ENCODE measurements around the gene ZNG1A.

GRCh38 chr9:28796-29176 is 470 bp downstream of the WASHC1 start:
- PRO-cap: no peak
- RAMPAGE, long total RNA, 4 experiments: no peak in any of the 4 experiments

DNA sequence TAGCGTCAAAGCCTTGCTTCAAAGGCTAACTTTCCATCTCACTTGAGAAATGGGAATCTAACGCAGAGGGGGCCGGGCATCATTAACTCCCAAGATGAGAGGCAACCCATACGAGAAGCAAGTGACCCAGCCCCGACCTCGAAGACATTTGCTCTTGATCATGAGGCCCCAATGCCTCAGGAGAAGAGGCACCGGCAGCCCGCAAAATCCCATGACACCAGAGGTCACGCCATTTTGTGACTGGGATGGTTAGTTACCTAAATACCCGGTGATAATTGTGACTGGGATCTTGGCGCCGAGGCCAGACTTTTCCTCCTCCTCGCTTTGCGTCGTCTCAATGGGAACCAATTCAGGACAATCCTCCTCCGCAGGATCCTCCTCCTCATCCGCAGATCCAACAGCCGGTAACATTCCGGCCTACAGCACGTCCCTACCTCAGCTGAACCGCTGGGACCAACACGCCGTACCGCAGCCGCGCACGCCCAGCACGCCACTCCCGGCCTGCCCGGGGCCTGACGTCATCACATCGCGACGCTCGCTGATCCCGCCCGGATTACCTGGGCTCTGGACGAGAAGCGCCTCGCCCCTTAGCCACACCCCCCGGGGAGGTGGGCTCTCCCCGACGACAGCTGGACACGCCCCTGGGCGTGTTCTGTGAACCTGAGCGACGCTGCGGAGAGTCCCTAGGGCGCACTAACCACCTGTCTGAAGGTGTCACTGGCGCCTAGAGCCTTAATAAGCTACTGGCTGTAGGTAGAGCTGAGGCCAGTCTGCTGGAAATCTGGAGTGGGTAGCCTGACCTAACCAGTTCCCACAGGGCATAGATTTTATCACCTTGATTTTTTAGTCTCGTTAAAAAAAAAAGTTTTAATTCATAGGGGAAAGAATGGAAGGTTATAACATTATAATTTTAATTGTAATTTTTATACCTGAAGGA is at the start of gene ZNG1A:
TSS of gene ZNG1A (minus strand) at position 498 of the 937 bp plus-strand sequence.
- PRO-cap: no peak
- RAMPAGE, long total RNA, 4 experiments: start-site peak on the minus strand in 4 of 4 experiments, centred at positions 450 to 467 of the sequence, 34 to 140 reads per replicate

DNA sequence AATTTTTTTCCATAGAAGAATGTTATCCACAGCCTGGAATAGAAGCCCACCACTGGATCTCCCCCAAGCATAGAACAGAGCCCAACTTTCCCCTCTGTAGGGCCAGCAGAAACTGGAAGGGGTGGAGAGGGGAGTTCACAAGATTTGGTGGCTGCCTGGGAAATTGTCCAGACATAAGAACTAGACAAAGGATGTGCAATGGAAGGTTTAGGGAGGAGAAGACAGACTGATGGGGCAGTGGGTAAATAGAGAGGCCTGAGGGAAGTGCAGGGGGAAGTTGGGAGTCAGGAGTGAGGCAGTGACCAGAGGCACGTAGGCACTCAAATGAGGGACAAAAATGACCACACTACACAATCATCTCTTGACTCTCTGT is 6.0 kb upstream of the DOCK8 start:
- PRO-cap: no peak
- RAMPAGE, long total RNA, 4 experiments: no peak in any of the 4 experiments

GRCh38 chr9:211407-211960 is 3.2 kb upstream of the DOCK8 start:
- PRO-cap: no peak
- RAMPAGE, long total RNA, 4 experiments: no peak in any of the 4 experiments

DNA sequence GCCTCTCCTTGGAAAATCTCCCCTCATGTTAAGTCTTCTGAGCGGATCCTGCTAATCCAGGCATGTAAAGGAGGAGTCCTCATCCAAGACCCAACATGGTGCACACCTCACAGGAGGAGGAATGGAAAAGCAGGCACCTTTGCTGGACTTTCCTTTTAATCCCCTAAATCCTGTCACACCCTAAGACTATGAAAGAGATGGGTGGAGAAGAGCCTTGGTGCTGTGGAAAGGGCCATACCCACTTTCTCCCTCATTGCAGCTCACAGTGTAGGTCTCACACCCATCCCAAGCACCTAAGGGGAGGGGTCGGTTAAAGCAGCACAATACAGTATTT is 152.1 kb upstream of the DMRT1 start:
- PRO-cap: no peak
- RAMPAGE, long total RNA, 4 experiments: no peak in any of the 4 experiments

- PRO-cap: bidirectional peak, plus-strand start at chr9:695177, minus-strand start at chr9:694902
- RAMPAGE, long total RNA, 4 experiments: no peak in any of the 4 experiments
Observed at GRCh38 chr9:694414-695487, 146.7 kb upstream of the DMRT1 start.

GRCh38 chr9:696317-696993 is 145.0 kb upstream of the DMRT1 start:
- PRO-cap: no peak
- RAMPAGE, long total RNA, 4 experiments: no peak in any of the 4 experiments

DNA sequence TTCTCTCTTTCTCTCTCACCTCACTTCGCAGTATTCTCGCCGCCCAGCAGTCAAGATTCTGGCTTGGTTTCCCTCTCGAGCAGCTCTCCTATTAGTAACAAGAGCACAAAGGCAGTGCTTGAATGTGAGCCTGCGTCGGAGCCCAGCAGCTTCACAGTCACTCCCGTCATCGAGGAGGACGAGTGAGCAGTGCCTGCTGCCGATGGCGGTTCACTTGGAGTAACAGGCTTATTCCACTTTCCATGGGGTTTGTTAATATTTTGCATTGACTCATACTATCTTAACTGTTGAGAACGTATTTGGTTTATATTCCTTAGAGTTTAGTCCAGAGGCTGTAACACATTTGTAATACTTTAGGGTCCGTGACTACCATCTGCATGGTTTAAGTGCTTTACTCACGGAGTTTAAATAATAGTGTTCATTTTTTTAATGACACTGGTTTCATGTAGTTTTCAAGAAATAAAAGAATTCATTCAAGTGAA is 8.5 kb upstream of the DMRT3 start:
- PRO-cap: no peak
- RAMPAGE, long total RNA, 4 experiments: no peak in any of the 4 experiments

DNA sequence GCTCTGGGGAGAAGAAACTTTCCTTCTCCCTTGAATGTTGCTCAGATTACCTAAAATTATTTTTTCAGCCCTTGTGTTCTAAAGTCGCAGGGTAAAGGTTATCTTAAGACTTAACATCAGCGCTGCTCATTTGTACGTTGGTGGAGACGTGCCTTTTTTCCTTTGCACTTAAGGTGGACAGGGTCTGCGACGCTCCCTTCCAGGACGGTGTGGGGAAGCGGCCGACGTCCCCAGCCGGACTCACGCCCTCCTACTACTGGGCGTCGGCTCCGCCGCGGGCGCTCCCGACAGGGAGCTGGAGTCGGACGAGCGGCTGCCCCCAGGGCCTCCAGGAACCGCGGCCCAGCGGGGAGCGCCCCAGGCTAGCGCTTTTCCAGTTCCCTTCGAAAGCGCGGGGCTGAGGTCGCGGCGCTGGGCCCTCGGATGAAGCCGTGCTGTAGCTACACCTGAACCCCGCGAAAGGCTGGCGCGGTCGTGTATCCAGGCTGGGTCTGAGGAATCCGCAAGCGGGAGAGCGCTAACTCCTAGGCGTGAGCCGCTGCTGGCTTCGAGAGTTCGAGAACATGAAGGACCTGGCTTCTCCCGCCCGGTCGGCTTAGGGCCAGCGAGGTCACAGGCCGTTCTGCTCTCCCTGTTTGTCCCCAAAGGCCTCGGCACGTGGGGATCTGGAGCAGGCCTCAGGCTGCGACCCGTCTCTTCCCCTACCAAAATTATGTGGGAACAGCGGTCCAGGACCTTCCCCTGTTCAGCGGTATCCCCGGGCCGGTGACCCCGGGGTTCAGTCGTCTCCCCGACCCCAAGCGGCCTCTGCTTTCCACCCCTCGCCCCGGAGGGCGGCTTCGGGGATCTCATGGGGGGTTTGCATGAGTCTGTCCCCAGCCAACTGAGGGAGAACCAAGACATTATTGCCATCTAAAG is 3.8 kb upstream of the DMRT3 start:
- PRO-cap: no peak
- RAMPAGE, long total RNA, 4 experiments: no peak in any of the 4 experiments

DNA sequence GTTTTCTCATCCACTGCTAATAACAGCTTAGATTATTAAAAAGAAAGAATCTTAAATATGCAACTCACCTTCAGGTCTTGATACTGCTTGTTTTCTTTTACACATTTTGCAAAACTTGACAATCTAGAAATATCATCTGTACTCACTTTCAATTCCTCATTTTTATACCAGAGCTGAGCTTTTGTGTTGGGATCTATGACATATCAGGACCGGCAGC is 75.7 kb upstream of the SMARCA2 start:
- PRO-cap: no peak
- RAMPAGE, long total RNA, 4 experiments: no peak in any of the 4 experiments

- PRO-cap: no peak
- RAMPAGE, long total RNA, 4 experiments: no peak in any of the 4 experiments
Observed at GRCh38 chr9:2043383-2044736, 28.7 kb downstream of the SMARCA2 start.

DNA sequence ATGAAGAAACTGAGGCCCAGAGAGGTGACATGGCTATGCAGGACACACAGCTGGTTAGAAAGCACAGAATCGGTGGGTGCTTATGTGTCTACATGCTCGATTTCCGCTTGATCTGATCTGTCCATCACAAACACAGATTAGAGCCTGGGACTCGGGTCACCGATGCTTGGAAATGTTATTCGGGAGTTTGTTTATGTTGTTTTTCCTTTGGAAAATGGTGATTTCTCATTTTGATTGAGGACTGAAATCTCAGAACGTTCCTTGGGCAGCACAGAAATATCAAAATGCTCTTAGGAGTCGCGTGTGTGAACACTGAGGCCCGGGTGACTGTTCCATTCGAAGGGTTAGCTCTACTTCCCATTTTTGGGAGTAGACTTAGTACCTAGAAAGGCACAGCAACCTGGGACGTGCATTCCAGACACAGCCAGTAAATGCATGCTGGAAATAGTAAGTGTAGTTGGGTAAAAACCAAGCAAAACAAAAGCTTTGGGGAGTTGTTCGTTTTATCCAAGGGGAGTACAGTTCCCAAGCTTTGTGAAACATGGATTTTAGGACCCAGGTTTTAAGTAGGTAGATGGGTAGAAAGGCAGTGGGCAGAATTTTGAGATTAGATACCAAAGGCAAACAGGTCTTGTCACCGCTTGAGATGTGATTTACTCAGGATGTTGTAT is 109.5 kb downstream of the SMARCA2 start:
- PRO-cap: no peak
- RAMPAGE, long total RNA, 4 experiments: no peak in any of the 4 experiments

GRCh38 chr9:2242669-2243414 is 227.7 kb downstream of the SMARCA2 start:
- PRO-cap: no peak
- RAMPAGE, long total RNA, 4 experiments: no peak in any of the 4 experiments

GRCh38 chr9:2489884-2490511 is 131.6 kb upstream of the VLDLR start:
- PRO-cap: no peak
- RAMPAGE, long total RNA, 4 experiments: no peak in any of the 4 experiments

DNA sequence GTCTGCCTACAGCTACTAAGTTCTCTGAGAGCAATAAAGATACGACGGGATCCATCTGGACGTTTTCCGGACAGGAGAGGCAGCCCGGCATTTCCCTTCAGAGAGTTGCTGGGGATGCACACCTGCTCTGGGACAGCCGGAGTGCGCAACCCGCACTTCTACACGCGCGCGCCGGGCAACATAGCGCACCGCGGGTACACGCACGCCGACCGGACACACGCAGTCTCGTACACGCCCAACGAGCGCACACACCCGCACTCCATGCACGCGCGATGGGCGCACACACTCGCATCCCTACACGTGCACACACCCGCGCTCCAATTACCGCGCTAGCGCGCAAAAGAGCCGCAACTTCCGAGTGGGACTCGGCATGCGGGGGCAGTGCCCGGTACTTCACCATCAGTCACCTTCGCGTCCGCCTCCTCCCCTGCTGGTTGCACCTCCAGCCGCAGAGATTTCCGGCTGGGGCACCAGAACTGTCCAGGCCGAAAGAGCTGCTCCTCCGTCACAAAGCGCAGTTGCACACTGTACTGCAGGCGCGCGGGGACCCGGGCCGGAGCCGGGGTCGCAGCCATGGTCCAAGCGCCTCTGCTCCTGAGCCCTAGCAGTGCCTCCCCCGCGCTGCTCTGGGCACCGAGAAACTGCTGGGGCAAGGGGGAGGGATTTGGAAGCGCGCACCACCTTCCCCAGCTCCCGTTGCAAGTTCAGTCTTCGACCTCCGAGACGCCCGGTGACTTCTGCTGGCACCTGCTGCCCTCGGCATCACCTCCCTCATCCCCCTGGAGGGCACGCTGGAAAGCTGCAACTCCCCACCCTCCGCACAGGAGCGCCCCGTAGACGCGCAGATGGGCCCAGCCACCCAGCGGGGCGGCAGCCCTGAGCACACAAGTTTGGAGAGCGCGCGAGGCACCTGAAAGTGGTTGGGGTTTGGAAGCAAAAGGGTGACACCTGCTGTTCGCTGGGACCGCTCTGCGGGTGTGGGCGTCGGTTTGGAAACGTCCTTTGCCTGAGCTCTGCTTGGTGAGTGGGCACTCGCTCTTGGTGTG is 337.3 kb upstream of the PUM3 start:
- PRO-cap: no peak
- RAMPAGE, long total RNA, 4 experiments: no peak in any of the 4 experiments

DNA sequence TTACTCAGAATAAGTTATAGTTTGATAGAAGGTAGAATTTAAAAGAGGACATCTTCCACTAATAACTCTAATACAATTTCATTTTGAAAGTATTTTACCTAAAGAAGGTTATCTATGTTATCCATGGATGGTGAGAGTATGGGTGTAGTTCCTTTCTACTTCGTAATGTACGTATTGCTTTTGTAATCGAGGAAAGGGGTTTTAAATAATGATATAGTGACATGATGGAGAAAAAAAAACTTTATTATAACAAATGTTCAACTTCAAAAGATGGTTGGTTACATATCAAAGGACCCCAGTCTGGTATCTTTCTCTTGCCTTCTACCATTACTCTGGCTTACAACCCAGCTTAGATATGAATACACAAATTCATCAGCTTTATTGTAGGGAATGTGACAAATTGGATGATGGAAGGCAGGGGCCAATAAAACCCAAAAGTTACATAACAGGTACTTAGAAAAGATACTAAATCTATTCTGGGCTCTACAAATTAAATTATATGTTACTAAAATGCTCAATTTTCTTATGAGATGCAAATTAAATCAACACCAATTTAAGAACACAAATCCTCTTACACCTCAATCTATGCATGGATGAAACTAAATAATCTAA is 65.9 kb downstream of the RFX3 start:
- PRO-cap: no peak
- RAMPAGE, long total RNA, 4 experiments: no peak in any of the 4 experiments

GRCh38 chr9:3527615-3527953 is 1.8 kb upstream of the RFX3 start:
- PRO-cap: no peak
- RAMPAGE, long total RNA, 4 experiments: no peak in any of the 4 experiments

DNA sequence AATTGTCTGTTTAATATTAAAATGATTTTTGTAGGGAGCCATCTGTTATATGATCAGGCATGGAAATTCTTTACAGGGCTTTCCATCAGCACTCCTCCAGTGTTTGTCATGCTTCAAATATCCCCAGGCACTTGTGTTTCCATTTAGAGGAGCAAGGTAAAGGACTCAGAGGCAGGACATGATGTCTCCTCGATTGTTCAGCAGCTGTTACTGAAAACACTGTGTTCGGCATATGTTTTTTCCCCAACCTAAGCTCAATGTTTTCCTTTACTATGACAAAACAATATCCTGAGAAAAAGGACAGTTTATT is 172.3 kb upstream of the RFX3 start:
- PRO-cap: no peak
- RAMPAGE, long total RNA, 4 experiments: no peak in any of the 4 experiments

- PRO-cap: no peak
- RAMPAGE, long total RNA, 4 experiments: start-site peak on the minus strand in 2 of 4 experiments, at chr9:4035581-4036524 at its widest, 12 to 14 reads per replicate
Observed at GRCh38 chr9:4035322-4036292, 264.3 kb downstream of the GLIS3 start.

- PRO-cap: no peak
- RAMPAGE, long total RNA, 4 experiments: no peak in any of the 4 experiments
Observed at GRCh38 chr9:4069702-4070252, 230.1 kb downstream of the GLIS3 start.

All from transverse colon (tissue), 4 donors.